ENCODE measurements around the genes OR6J1 and HAUS4.

GRCh38 chr14:21997315-21997847 lies 323.8 kb upstream of the OR4E1 start:
- PRO-cap: no peak

- PRO-cap: no peak
Observed at GRCh38 chr14:22003317-22003917, 329.8 kb upstream of the OR4E1 start.

DNA sequence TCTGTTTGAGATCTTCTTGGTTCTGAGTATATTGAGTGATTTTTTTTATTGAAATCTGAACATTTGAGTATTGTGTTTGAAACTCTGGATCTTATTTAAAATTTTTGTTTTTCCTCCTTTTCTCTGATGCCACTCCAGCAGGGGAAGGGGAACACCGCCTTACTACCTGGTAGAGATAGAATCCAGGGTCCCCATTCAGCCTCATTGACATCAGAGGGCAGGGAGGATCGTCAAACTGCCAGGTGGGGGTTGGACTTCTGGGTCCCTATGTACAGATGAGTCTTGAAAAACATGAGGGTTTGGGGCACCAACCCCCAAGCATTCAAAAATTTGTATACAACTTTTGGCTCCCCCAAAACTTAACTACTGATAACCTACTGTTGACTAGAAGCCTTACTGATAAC lies 444.8 kb upstream of the OR4E1 start:
- PRO-cap: no peak

GRCh38 chr14:22124163-22124426 lies 450.5 kb upstream of the OR4E1 start:
- PRO-cap: no peak

GRCh38 chr14:22387378-22388265 lies 201.4 kb downstream of the DAD1 start:
- PRO-cap: no peak

- PRO-cap: no peak
Observed at GRCh38 chr14:22479789-22480417, 109.1 kb downstream of the DAD1 start.

GRCh38 chr14:22507169-22507904 lies 81.7 kb downstream of the DAD1 start:
- PRO-cap: no peak

DNA sequence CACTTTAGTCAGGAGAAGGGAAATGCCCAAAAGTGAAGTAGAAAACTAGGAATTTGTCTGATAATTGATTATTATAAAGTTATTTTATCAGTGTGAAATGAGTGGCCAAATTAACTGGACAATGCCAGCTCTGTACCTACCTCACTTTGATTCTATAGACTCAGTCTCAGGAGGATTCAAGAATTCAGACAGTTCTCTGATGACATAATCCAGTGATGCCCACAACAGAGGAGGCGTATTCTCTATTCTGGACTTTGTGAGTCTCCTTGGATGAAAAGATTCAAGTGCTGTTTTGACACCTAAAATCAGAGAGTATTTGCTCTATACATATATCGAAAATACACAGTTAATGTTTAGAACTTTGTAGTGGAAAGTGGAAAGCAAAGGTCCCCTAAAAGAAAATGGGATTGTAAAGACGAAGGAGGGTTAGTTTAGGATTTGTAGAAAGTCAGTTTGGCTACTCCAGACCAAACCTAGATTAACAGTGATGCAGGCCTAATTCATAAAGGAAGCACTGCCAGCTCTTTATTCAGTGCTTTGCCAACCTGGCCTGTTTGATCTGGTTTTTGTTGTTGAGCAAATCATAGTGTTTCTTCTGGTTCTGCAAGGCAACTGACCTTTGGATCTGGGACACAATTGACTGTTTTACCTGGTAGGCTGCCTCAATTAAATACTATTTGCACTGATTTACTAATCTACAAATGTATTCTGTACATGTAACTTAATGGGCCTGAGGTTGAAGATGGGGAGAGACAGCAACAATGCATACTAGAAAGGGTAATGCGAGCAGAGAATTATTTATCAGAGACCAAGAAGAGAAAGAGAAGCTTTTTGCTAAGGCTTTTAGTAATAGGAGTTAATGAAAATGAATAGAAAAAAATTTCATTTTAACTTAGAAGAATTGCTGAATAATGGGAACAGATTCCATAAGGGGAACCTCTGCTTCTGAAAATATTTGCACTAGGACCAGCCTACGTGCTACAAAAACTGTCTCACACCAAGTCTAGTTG lies 67.3 kb downstream of the DAD1 start:
- PRO-cap: no peak

GRCh38 chr14:22565659-22566137 lies 23.3 kb downstream of the DAD1 start:
- PRO-cap: no peak

DNA sequence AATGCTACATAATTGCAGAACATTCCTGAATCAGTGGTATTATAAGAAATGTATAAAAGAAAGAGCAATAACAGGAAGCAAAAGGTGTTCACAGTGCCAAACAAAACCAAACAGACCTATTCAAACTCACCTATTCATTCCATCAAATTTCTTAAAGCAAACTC lies 23.0 kb downstream of the DAD1 start:
- PRO-cap: no peak

GRCh38 chr14:22597739-22598057 lies 402 bp upstream of the ABHD4 start:
- PRO-cap: no peak

DNA sequence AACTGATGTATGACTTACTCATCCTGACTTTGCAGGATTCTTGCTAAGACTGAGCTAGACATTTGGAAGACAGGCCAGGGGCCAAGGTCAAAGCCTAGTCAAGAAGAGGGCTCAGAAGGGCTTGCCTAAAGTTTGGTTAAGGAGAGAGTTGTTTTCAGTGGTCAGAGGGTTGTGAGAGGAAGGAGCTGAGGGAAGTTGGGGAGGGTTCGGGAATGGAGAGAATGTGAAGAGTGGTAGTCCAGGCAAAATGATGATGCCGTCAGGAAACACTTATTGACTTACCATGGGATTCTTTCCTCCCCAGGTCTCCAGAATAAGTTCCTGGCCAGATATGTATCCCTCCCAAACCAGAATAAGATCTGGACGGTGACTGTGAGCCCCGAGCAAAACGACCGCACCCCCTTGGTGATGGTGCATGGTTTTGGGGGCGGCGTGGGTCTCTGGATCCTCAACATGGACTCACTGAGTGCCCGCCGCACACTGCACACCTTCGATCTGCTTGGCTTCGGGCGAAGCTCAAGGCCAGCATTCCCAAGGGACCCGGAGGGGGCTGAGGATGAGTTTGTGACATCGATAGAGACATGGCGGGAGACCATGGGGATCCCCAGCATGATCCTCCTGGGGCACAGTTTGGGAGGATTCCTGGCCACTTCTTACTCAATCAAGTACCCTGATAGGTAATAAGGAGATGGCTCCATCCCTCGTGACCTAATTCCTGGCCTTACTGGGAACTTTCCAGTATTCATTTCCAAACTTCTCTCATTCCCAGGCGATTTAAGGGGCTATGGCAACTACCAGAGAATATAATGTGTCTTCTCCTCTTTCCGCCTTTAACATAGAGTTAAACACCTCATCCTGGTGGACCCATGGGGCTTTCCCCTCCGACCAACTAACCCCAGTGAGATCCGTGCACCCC lies 5.2 kb downstream of the ABHD4 start:
- PRO-cap: no peak

DNA sequence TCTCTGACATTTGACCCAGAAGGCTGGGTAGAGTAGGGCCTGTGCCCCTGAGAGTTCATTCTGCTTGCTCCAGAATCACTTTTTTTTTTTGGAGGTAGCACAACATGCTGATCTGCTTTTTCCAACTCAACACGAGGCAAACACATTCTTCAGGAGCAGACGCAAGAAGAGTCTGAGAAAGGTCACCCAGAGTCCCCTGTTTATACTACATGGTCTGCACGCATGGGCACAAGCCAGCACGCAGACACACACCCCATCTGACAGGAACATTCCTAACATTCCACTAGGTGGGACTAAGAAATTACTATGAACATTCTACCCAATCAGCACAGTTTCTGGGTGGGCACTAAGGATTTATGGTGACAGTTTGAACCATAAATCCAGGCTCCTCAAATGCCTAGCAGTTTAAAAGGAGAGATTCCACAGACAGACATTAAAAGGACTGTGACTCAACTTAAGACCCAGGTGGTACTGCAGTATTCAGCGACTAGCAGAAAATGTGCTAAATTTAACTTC lies 16.1 kb downstream of the ABHD4 start:
- PRO-cap: no peak

- PRO-cap: no peak
Observed at GRCh38 chr14:22644144-22644550, at the start of gene OR6J1. Gene OR6J1 (minus strand): TSS chr14:22644352.

DNA sequence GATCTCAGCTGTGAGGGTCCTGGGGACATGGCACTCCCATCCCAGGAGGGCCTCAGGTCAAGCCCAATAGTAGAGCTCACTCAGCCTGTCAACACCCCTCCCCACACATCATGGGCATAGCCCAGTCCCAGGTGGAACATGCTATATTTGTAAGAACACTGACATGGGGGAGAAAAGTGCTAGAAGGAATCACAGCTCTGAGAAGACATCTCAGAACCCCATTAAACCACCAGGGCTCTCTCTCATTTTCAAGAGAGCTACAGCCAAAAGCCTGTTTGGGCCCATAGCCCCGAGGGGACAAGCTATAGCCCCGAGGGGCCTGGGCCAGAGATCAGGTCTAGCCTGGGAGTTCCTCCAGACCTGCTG lies 4.6 kb downstream of the MMP14 start:
- PRO-cap: no peak

DNA sequence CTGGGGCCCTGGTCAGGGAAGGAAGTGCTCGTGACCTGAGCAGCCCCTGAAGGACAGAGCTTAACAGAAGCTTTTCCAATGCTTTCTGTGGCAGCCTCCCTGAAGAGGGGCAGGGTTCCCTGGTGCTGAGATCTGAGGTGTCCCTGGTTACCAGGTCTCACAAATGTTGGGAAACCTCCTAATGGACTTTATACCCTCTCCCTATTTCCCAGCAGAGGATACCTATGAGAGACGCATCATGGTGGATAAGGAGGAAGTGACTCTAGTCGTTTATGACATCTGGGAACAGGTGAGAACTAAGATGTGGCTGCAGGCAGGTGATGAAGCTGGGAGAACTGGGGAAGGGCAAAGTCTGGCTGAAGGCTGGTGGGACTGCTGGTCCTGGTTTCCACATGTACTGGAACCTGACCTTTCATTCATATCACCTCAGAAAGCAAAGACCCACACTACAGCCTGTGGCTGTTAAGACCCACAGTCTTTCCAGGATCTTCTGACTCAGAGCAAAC lies 2.1 kb downstream of the REM2 start:
- PRO-cap: no peak

DNA sequence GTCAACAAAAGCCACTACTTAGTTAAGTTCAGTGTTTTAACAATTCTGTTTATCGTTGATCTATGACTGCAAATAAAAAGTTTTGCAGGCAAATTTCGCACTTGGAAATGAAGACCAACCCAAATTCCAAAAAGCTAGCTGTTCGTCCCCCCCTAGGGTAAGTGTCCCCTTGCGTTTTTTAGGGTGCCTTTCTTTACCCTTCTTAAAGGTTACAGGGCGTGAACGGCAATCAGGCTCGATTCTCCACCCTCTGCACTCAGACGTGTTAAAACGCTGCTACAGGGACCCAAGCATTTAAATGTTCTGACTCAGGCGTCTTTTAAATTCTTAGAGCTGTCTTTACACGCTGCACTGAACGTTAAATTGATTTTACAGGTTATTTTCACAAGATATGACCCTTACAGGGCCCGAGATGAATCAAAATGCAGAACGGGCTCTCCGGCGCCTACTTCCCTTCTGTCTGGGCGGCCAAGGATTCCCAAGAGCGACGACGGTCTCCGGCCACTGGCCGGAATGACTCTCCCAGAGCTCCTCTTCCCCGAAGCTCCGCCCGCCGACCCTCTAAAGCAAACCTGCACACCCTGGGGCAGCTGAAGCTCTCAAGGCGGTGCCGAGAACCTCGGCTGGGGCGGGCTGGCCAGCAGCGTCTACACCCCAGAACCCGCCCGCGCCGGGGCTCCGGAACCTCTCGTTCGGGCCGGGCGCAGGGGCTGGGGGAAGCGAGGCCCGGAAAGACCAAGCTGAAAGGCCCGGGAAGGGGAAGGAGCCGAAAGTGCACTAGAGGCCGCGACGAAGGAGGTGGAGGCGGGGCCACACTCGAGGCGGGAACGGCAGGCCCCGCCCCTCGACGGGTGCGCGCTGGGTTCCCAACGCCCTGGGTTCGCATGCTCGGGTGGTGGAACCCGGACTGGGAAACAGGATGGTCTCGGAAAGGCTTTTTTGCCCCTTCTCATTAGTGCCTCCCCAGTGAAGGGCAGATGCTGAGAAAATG lies at the start of gene HAUS4:
Gene HAUS4 (minus strand): TSS at position 747 of the 991 bp plus-strand sequence.
- PRO-cap: bidirectional peak, plus-strand start at position 542 of the sequence, minus-strand start at position 515 of the sequence; bidirectional peak, plus-strand start at position 885 of the sequence, minus-strand start at position 678 of the sequence

- PRO-cap: no peak
Observed at GRCh38 chr14:22979758-22980403, 2.5 kb downstream of the AJUBA start.

- PRO-cap: unidirectional peak, plus-strand start at chr14:22981293
Observed at GRCh38 chr14:22980497-22981422, 1.6 kb downstream of the AJUBA start.

GRCh38 chr14:23006574-23007525 lies 3.1 kb downstream of the C14orf93 start:
- PRO-cap: bidirectional peak, plus-strand start at chr14:23006873, minus-strand start at chr14:23006788; bidirectional peak, plus-strand start at chr14:23006922, minus-strand start at chr14:23006937; bidirectional peak, plus-strand start at chr14:23007338, minus-strand start at chr14:23007144

Measured in right cardiac atrium (tissue), 1 donor.